Osteoblast (primary cell): ENCODE data around the gene TIGD6.

DNA sequence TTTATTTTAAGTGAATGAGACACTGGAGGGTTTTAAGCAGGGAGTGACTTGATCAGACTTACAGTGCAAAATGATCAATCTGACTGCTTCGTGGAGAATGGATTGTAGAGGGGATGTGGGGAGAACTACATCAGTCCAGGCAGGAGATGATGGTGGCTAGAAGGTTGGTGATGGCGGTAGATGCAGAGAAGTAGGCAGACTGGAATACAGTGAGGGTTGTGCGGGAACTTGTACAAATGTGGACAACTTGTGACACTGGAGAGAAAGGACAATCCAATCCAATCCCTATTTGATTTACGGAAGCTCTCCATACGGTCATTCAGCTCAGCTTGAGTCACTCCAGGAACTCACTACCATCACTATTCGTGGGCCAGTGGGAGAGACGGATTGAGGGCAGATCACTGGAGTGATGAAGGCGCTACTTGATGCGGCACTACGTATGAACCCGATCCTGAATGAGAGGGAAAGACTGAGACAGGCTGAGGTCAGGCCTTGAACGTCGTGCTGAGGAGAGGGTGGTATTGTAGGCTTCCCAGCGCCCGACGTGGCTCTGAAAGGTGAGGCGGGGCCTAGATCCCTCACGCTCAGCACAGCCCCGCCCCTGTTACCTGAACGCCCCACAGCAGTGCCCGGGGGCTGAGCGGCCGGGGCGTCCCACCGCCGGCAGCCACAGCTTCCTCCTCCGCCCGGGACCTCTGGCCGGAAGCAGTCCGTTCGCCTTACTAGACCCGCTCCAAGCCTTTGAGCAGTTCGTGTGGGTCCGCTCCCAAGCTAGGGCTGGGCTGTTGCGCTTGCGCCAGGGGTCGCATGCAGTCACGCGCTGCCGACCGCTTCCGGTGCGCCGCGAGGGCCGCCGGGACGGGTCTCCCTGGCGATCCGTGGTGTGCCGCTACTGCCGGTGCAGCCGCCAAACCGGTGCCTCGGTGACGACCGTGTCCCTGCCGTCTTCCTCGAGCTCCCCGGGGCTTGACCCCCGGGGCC, at the start of gene TIGD6:
Gene TIGD6 (minus strand): TSS at position 789 of the 981 bp plus-strand sequence.
- CAGE, long polyA plus RNA, result no peak
- RRBS, result 1% methylated on average over 19 of the region's 61 CpGs

- CAGE, long polyA plus RNA, result no peak
- RRBS, result no CpG with 5 or more reads among the region's 7 CpGs
Observed at GRCh38 chr5:150001670-150002140, 1.2 kb downstream of the HMGXB3 start.

DNA sequence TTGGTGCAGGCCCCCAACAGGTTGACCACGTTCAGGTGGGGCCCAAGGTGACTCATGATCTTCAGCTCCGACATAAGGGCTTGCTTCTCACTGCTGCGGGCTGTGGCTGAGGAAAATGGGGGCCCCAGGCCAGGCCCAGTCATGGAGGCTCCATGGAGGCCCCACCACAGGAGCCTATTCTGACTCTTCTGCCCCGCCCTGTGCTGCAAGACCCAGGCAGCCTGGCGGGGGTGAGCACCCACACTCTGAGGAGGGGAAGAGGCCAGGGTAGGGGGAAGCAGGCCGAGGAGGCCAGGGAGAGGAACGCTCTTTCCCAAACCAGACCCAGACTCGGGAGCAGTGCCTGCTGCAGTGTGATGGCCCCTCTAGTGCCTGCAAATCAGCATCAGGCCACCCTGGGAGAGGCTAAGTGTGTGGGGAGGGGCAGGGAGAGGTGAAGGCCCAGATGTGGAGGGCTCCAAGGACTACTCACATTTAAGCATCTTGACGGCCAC, 31.3 kb downstream of the PDGFRB start:
- CAGE, long polyA plus RNA, result no peak
- RRBS, result no CpG with 5 or more reads among the region's 9 CpGs

DNA sequence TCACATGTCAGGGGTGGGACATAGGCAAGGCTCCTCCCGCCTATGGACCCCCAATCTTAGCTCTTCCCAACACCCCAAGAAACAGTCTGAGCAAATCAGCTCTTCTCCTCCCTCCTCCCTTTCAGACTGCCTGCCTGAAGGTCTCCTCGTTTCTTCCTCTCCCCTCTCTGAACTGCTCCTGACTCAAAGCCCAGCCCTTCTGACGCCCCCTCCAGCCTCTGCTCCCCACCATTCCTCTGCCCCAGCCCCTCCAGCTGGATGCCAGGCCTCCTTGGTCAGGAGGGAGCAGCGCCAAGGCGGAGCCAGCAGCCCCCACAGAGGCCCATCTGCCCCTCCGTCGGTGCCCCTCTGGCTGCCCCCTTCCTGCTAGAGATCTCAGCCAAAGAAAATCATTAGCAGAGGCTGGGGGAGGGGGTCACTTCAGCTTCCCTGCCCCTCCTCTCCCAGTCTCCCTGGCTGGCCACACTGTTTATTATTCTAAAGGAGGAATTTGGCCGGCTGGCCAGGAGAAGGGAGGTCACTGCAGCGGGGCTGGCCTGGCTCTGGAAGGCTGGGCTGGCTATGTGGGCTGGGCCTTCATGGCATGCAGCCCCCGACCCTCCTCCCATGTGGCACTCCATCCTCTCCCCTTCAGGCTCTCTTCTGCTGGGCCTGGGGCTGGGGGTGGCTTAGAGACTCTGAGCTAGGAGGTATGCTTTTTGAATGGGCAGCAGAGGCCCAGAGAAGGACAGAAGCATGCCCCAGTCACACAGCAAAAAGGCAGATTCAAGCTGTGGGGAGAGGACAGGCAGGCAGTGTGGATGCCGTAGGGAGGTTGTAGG, 17.0 kb downstream of the PDGFRB start:
- CAGE, long polyA plus RNA, result no peak
- RRBS, result no CpG with 5 or more reads among the region's 11 CpGs

DNA sequence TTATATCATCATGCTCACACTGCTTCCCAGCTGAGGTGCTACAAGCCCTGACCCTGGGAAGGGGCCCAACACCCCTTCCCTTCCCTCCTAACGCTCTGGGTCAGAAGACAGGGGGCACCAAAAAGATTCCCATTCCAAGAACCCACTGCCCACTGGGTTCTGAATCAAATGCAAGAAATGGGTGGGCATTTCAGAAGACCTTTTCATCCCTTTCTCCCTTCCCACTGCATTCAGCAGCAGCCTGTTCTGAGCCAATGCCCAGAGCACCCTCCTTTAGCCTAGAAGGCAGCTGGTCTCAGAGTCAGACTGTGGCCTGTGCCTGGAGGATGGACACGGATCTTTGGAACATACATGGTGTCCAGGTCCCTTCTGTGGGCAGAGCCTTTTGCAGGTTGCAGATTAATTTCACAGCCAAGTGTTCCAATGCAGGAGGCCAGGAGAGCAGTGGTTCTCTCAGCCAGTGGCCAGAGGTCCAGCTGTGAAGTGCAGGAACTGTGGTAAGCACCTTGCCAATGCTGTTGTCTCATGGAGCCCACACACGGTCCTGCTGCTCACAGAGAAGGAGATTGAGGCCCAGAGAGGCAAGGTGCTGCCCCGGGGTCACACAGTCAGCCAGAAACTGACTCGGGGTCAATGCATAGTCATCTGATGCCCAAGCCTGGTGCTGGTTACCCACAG, 3.1 kb downstream of the PDGFRB start:
- CAGE, long polyA plus RNA, result no peak
- RRBS, result no CpG with 5 or more reads among the region's 5 CpGs

DNA sequence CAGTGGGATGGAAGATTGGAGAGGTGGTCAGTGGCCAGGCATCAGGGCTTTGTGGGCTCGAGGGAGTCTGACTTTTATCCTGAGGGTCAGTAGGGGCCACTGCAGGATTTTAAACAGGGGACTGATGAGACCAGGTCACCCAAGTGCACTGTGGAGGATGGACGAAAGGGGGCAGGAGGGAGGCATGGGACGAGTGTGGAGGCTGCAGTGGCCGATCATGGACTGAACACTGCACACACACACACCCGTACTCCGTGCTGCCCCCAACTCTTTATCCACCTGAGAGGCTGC, 5.4 kb upstream of the CDX1 start:
- CAGE, long polyA plus RNA, result no peak
- RRBS, result no CpG with 5 or more reads among the region's 6 CpGs

GRCh38 chr5:150162041-150162526, 4.5 kb upstream of the CDX1 start:
- CAGE, long polyA plus RNA, result no peak
- RRBS, result no CpG with 5 or more reads among the region's 3 CpGs

DNA sequence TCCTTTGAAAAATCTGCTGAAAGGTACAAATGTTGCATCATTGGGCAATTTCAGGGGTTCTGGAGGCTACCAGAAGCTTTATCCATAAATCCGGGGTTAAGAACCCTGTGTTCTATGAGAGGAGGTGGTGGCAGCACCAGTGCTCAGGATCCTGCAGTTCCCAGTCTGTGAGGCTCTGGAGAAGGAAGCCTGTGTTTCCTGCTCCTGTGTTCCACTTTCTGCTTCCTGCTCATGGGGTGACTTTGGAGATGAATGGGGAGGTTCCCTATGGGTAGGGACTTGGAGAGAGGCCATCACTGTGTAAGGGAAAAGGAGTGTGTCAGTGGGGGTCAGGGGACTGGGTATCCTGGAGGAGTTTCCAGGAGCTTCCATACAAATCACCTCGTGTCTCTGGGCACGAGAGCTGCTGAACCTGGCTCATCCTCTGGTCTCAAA, 2.3 kb downstream of the CDX1 start:
- CAGE, long polyA plus RNA, result no peak
- RRBS, result no CpG with 5 or more reads among the region's 3 CpGs

DNA sequence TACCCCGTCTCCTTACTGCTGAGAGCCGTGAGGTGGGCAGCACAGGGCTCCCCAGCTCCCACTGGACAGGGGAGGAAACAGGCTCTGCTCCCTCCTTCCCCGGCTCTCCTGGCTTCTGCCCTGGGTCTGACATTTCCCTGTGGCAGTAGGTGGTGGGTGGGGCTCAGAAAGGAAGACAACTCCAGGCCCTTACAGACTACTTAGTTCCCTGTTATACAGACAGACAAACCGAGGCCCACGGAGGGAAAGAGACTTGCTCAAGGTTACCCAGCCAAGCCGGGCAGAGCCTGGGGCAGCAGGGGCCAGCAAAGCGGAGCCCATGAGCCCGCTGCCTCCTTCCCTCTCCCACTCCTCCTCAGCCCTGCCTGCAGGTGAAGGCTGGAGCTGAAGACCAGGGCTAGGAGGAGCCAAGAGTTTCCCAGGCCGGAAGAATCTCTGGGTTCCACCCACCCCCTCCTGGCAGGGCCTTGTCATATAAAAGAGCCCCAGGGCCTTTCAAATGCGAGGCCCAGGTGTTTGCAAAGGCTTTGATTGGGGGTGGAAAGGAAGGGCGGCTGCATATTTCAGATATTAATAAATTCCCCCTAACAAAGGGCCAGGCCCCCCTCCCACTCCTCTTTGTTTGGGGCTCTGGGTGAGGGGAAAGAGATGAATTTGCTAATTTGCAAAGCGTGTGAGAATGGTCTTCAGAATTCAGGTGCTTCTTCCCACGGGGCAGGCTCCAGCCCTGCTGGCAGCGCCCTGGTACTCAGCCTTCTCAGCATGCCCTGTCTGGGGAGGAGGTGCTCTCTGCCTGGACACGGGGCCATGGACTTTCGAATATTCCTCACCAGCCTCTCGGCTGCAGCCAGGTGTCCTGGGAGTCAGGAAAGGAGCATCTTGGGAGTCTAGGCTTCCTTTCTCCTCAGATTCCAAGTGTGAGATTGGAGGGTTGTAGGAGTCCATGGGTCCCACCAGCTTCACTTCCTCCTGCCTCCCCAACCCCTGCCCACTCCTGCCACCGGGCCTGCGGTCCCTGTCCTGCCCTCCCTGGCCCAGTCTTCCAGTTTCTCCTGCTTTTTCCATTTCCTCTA, 21.5 kb downstream of the SLC6A7 start:
- CAGE, long polyA plus RNA, result no peak
- RRBS, result 100% methylated on average over 2 of the region's 19 CpGs

DNA sequence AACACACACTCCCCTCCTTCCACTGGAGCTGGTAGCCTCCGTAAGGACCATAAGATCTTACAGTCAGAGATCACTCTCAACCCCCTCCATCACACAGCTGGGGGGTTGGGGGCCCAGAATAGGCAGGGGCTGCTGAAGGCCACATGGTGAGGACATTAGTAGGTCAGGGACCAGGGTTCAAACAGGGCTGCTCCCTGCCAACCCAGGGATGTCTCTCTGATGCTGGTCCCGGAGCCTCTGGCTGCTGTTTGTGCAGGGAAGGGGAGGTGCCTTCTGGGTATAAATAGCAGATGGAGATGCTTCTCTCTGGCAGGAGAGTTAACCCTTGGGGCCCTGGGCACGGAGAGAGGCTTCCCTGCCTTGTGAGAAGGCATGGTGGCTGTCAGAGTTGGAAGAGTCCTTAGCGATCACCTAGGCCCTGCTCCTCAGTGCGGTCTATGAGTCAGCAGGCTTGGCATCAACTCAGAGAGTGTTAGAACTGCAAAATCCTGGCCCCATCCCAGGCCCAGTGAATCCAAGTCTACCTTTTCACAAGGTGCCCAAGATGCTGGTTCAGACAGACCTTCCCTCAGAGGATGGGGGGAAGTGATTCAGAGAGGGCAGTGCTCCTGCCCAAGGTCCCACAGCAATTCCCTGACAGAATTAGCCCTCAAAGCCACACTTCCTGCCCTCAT, 25.8 kb downstream of the CAMK2A start:
- CAGE, long polyA plus RNA, result no peak
- RRBS, result no CpG with 5 or more reads among the region's 5 CpGs

DNA sequence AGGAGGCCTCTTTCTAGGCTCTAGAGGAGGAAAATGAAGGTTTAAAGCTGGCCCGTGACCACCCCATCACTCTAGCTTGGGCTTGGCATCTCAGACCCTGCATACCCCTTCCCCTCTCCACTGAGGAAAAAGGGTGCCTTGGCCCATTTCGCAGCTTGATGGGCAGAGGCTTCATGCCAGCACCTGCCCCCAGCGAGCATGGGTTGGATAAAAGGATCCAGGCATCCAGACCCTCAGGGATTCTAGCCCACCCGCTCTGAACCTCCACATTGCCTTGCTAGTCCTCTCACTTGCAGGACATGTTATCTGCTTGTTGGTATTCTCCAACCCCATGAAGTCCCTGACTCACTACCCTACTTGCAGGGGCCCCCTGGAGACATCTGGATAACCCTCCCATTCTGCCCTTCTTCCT, 1.9 kb upstream of the CAMK2A start:
- CAGE, long polyA plus RNA, result no peak
- RRBS, result no CpG with 5 or more reads among the region's 4 CpGs

- CAGE, long polyA plus RNA, result no peak
- RRBS, result no CpG with 5 or more reads among the region's 5 CpGs
Observed at GRCh38 chr5:150363378-150363857, 5.9 kb downstream of the TCOF1 start.

- CAGE, long polyA plus RNA, result no peak
- RRBS, result no CpG with 5 or more reads among the region's 2 CpGs
Observed at GRCh38 chr5:150373577-150373938, 16.1 kb downstream of the TCOF1 start.

DNA sequence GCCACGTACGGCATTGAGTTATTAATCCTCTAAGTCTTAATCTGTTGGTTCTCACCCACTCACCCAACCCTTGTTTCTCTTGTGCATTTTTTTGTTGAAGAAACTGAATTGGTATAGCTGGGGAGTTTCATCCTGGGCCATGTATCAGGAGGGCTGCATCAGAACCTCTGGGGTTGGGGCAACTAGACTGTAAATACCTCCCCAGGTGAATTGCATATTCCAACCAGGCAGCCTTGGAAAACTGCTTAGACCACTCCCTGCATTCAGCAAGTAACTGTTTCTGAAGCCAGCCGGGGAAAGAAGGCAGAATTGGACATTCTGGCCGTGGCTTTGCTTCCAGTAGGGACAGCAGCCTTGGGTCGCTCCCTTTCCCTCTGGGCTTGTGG, 25.5 kb downstream of the CD74 start:
- CAGE, long polyA plus RNA, result no peak
- RRBS, result no CpG with 5 or more reads among the region's 5 CpGs

DNA sequence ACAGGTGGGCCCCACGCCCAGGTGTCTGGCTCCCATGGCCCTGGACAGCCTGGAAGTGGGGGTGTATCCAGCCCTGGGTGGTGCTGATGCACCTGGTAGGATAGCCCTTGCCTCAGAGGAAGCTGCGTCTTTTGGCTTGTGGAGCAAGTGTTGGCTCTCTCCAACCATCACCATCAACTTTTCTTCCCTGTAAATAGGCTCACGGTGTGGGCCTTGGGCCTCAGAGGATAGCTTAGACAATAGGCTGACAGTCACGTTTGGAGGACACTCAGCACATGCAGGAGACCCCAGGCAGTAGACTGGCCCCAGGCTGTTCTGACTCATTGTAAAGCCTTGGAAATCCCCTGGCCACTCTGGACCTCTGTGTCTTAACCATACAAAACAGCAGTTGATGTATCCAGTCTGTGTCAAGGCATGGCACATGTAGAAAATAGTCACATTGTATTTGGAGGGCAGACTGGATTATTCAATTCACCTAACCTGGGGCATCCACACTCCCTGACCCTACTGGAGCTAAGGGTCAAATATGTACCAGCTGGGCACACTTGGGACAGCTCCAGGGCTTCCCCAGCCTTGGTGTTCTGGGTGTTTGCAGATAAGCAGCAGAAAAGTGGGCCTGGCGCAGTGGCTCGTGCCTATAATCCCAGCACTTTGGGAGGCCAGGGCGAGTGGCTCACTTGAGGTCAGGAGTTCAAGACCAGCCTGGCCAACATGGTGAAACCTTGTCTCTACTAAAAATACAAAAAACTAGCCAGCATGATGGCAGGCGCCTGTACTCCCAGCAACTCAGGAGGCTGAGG, 18.5 kb downstream of the CD74 start:
- CAGE, long polyA plus RNA, result no peak
- RRBS, result no CpG with 5 or more reads among the region's 8 CpGs

DNA sequence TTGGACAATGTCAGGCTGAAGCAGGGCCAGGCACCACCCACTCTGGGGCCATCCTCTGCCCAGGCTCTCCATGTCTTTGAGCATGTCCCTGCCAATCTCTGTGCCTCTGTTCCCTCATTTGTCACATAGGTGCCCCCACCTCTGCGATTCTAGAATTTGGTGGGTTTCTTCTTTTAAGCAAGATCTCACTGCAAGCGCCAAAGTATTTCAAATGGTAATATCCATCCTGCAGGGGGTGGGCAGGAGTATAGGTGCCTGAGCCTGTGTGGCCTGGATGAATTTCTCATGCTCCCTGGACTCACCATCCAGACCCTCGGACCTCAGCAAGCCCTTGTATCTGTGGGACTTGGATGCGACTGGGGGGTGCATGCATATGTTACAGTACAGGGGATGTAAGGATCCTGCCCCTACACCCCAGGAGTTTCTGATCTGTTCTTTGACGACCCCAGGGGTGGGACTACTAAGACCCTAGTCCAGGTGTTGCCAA, 4.4 kb downstream of the CD74 start:
- CAGE, long polyA plus RNA, result no peak
- RRBS, result no CpG with 5 or more reads among the region's 5 CpGs

DNA sequence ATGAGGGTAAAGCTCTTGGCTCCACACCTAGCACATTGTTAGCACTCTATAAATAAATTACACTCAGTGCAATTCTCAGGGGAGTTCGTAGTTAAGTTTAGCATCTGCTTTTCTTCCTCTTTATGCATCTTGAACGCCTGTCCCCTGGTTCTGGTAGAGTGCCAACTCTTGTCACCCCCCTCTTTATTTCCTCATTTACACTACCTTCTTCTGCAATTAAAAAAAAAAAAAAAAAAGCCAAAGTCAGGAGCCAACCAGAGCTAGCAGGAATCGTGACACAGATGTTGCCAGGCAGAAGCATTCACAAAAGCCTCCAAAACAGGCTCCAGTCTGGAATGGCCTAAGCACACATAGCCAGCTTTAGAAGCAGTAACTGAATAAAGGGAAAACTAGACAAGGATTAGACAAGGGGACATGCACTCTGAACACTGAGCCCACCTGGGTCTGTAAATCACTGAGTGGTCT, 2.2 kb downstream of the CD74 start:
- CAGE, long polyA plus RNA, result no peak
- RRBS, result no CpG with 5 or more reads among the region's 3 CpGs

- CAGE, long polyA plus RNA, result no peak
- RRBS, result no CpG with 5 or more reads among the region's 25 CpGs
Observed at GRCh38 chr5:150443826-150444986, 5.3 kb downstream of the RPS14 start.

DNA sequence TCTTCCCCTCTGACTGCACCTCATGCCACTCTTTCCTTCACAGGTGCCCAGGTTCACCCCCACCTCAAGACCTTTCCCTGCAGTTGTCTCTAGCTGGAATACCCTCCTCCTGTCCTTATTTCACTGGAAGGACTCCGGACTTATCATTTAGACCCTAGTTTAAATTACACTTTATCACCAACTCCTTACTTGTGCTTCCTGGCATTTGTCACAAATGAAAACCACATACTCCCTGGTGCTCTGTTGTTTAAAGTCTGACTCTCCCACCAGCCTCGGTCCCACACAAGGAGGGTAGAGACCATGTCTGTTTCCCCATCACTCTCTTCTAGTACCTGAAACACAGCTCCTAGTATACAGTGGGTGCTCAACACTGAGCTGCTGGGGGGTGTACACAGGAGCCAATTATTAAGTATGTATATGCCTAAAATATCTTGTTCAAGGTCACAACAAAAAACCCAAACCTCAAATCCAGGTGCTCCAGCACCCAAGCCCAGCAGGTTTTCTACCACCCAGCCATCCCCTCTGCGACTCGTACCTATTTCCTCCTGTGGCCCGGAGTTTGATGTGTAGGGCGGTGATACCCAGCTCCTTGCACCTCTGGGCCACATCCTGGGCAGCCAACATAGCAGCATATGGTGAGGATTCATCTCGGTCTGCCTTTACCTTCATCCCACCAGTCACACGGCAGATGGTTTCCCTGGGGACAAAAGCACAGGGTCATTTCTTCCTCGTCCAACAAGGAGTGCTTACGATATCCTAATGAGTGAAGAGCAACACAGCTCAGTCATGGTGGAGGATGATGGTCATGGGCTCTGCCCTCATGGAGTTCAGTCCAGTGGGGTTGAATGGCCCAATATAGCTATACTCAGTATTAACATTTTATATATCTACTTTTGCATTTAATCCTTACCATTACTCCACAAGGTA, 3.0 kb downstream of the RPS14 start:
- CAGE, long polyA plus RNA, result no peak
- RRBS, result no CpG with 5 or more reads among the region's 10 CpGs

GRCh38 chr5:150487038-150487320, 21.0 kb upstream of the NDST1 start:
- CAGE, long polyA plus RNA, result no peak
- RRBS, result no CpG with 5 or more reads among the region's 5 CpGs